Omental fat pad (tissue), 4 donors: ENCODE data around the genes KANTR, IQSEC2, SMC1A and FGD1.

- PRO-cap = no peak
- RAMPAGE, long total RNA, 4 experiments = no peak in any of the 4 experiments
These were observed 7.0 kb downstream of the GPR173 start for GRCh38 chrX:53055573-53056025.

- PRO-cap = no peak
- RAMPAGE, long total RNA, 4 experiments = no peak in any of the 4 experiments
These were observed 1.4 kb downstream of the TSPYL2 start for GRCh38 chrX:53083692-53083913.

- PRO-cap = unidirectional peak, minus-strand start at chrX:53093907
- RAMPAGE, long total RNA, 4 experiments = start-site peak on the plus strand in 1 of 4 experiments, at chrX:53094142-53094413 at its widest, 114 to 127 reads per replicate
These were observed at the start of gene KANTR for GRCh38 chrX:53093530-53094742. Gene KANTR (plus strand): TSS chrX:53094142.

- PRO-cap = no peak
- RAMPAGE, long total RNA, 4 experiments = no peak in any of the 4 experiments
These were observed 22.2 kb downstream of the KANTR start for GRCh38 chrX:53116030-53116641.

- PRO-cap = no peak
- RAMPAGE, long total RNA, 4 experiments = start-site peak on the plus strand in 1 of 4 experiments, at chrX:53224136-53224201 at its widest, 14 reads per replicate
These were observed 817 bp downstream of the KDM5C start for GRCh38 chrX:53223727-53225053.

DNA sequence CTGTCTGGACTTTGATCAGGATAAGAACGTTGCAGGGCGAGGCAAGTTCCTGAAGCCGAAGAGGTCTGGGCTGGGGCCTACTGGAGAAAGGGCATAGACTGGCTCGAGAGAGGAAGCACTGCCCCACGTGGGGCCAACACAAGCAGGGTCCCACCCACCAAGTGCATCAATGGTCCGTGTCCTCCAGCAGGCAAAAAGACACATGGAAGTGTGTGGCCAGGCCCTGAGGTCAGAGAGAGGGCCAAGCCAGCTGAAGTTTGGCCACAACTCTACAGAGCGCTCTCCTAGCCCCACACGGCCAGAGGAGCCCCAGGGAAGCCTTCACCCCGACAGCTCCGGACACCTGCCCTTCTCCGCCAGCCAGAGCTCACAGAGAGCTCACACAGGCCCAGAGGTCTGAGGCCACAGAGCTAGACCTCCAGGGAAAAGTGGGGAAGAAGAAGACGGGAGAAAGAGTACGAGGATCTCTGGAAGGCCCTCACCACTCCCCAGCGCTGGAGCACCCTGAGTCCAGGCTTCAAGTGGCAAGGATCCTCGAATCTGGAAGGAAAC, 8.6 kb upstream of the KDM5C start:
- PRO-cap = no peak
- RAMPAGE, long total RNA, 4 experiments = no peak in any of the 4 experiments

- PRO-cap = no peak
- RAMPAGE, long total RNA, 4 experiments = no peak in any of the 4 experiments
These were observed 38.8 kb downstream of the IQSEC2 start for GRCh38 chrX:53282237-53282835.

DNA sequence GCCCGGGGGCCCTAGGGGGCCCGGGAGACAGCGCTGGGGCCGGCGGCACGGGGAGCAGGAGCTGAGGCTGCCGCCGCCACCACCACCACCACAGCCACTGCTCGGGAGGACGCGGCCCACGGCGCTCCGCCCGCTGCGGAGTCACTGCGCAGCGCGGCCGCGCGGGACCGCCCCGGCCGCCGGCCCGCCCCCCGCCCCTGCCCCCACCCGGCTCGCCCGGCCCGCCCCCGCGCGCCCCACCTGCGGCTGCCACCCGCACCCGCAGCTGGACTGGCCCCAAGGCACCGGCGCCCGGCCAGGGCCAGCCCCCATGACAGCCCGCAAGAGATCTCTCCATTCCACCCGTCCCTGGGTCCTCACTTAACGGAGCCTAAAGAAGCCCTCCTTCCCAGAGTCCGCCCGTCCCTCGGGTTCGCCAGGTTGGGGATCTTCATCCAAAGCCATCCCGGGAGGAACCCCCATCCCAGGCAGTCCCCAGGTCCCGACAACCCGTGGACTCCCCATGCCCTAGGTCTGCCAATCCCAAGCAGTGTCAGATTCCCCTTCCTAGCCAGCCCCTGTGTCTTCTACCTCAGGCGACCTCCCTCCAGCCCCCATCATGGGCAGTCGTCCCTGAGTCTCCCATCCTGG, at the start of gene IQSEC2:
Gene IQSEC2 (minus strand): TSS at position 99 of the 630 bp plus-strand sequence.
- PRO-cap = no peak
- RAMPAGE, long total RNA, 4 experiments = no peak in any of the 4 experiments

DNA sequence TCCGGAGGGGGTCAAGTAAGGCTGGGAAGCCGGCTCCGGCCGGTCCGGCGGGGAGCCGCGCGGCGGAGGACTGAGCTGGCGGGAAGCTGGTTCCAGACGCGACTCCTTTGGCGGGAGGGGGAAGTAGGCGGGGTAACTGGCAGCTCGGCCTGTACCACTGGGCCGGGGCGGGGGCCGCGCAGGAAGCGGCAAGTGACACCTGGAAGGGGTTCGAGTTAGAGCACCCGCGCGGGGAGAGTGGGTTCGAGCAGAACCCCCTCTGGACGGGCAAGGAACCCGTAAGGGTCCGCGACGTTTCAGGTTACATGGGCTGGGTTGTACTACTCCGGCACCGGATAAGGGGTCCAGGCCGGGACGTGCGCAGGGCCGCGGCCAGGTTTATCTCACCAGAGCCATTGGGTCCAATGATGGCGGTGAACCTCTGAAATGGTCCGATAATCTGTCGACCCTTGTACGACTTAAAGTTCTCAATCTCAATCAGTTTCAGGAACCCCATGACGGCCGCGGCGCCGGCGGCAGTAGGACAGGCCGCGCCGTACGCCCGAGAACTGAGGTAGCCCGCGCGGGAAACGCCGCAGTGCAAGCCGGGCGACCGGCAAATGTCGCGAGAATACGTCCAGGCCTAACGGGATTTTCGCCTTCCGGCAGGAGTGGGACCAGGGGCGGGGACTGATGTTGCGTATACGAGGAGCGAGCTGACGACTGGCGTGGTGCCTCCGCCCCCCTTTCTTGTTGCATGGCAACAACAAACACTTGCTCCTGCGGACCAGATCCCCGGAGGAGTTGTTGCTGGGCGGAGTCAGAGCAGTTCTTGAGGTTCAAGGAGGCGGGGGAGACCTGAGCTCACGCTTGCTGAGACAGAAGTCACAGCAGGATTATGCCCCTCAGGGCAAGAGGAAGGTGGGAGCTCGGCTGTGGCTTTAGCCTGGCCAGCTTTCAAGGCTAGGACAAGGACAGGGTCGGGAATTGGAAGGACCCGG, at the start of gene SMC1A:
Gene SMC1A (minus strand): TSS at position 550 of the 980 bp plus-strand sequence.
- PRO-cap = unidirectional peak, minus-strand start at position 72 of the sequence; bidirectional peak, plus-strand start at position 867 of the sequence, minus-strand start at position 550 of the sequence
- RAMPAGE, long total RNA, 4 experiments = start-site peak on the plus strand in 1 of 4 experiments, centred at position 808 of the sequence, 15 reads per replicate; start-site peak on the minus strand in 4 of 4 experiments, centred at positions 552 to 577 of the sequence, 101 to 320 reads per replicate

- PRO-cap = no peak
- RAMPAGE, long total RNA, 4 experiments = no peak in any of the 4 experiments
These were observed 113.5 kb upstream of the HSD17B10 start for GRCh38 chrX:53547716-53548080.

- PRO-cap = no peak
- RAMPAGE, long total RNA, 4 experiments = no peak in any of the 4 experiments
These were observed 123.8 kb downstream of the HUWE1 start for GRCh38 chrX:53562633-53563217.

DNA sequence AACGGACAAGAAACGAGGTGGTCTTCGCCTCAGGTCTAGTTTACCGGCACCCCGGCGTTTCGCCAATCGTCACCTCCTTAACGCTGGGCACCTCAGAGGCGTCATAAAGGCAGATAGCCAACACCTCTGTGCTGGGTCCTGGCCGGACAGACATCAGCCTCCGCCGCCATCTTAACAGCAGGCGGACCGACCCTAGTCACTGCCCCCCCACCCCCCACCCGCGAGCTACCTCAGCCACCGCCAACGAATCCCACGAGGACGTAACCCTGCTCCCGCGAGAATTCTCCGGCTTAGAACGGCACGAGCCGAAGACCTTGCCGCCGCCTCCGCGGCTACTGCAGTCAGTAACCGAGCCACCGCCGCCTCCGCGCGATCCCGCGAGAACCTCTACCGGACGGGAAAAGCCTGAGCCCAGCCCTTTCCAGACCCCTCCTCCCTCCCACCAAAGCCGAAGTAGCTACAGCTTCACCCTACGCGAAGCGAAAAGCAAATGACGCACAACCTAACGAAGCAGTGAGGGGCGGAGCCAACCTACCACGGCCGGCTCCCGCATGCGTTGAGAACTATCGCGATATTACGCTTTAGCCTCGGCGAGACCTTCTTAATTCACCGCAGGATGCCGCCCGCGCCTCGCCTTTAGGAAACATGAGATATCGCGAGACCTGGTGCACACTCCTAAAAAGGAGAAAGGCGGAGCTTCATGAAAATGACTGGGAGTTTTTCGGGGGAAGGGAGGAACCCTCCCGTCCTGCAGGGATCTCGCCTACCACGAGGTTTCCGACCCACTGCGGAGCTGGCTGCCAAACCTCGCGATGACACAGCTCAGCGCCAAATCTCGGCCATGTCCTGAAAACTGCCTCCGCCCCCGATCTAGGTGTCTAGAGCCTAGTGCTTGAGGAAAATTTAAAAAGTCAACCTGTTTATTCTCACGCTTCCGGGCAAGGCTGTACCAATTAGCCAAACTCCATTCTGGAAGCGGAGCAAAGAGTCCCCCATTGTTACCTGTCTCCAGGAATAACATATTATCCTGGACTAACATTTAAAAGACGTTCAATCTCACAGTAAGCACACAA, 2.5 kb downstream of the HUWE1 start:
- PRO-cap = unidirectional peak, minus-strand start at position 387 of the sequence
- RAMPAGE, long total RNA, 4 experiments = start-site peak on the minus strand in 4 of 4 experiments, centred at positions 184 to 637 of the sequence, 35 to 1,291 reads per replicate

- PRO-cap = no peak
- RAMPAGE, long total RNA, 4 experiments = no peak in any of the 4 experiments
These were observed 26.0 kb downstream of the FGD1 start for GRCh38 chrX:54469976-54470569.

GRCh38 chrX:54495436-54496420, at the start of gene FGD1:
Gene FGD1 (minus strand): TSS chrX:54496234.
- PRO-cap = no peak
- RAMPAGE, long total RNA, 4 experiments = no peak in any of the 4 experiments

DNA sequence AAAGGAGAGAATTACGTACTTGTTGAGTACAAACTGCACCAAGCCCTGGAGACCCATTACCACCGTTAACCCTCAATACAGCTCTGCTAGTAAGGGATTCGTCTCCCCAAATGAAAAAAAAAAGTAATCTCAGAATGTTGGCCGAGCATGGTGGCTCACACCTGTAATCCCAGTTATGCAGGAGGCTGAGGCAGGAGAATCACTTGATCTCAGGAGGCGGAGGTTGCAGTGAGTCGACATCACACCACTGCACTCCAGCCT, 32.4 kb downstream of the GNL3L start:
- PRO-cap = no peak
- RAMPAGE, long total RNA, 4 experiments = no peak in any of the 4 experiments

- PRO-cap = no peak
- RAMPAGE, long total RNA, 4 experiments = start-site peak on the plus strand in 1 of 4 experiments, at chrX:54639939-54639981 at its widest, 7 reads per replicate
These were observed 109.5 kb downstream of the GNL3L start for GRCh38 chrX:54639091-54640265.

- PRO-cap = no peak
- RAMPAGE, long total RNA, 4 experiments = no peak in any of the 4 experiments
These were observed 111.4 kb downstream of the GNL3L start for GRCh38 chrX:54641379-54641840.

- PRO-cap = no peak
- RAMPAGE, long total RNA, 4 experiments = no peak in any of the 4 experiments
These were observed 51.3 kb downstream of the ITIH6 start for GRCh38 chrX:54746606-54747343.

DNA sequence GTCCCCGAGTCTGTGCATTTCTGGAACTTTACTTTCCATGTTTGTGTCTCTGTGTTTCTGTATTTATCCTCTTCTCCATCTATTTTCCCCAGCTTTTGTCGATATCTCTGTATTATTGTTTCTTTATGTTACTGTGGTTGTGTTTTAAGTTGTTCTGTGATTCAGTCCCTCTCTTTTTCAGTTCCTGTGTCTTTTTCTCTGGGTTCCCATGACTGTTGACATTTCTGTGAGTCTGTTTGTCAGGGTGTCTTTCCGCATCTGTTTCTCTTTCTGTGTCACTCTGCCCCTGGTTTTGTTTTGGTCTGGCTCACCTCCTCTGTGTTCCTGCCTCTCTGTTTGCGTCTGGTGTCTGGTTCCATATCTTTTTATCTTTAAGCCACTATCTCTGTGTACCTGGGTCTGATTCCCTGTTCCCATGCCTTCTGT, 50.5 kb downstream of the ITIH6 start:
- PRO-cap = no peak
- RAMPAGE, long total RNA, 4 experiments = no peak in any of the 4 experiments

GRCh38 chrX:54823646-54824092, 16.1 kb downstream of the MAGED2 start:
- PRO-cap = no peak
- RAMPAGE, long total RNA, 4 experiments = no peak in any of the 4 experiments